Myometrial cell (primary cell): ENCODE results near the gene PPM1H.

GRCh38 chr12:57888455-57889368, 42.2 kb upstream of the CTDSP2 start:
- RAMPAGE, long total RNA, result no peak

GRCh38 chr12:57898163-57898915, 43.0 kb upstream of the ATP23 start:
- RAMPAGE, long total RNA, result no peak

DNA sequence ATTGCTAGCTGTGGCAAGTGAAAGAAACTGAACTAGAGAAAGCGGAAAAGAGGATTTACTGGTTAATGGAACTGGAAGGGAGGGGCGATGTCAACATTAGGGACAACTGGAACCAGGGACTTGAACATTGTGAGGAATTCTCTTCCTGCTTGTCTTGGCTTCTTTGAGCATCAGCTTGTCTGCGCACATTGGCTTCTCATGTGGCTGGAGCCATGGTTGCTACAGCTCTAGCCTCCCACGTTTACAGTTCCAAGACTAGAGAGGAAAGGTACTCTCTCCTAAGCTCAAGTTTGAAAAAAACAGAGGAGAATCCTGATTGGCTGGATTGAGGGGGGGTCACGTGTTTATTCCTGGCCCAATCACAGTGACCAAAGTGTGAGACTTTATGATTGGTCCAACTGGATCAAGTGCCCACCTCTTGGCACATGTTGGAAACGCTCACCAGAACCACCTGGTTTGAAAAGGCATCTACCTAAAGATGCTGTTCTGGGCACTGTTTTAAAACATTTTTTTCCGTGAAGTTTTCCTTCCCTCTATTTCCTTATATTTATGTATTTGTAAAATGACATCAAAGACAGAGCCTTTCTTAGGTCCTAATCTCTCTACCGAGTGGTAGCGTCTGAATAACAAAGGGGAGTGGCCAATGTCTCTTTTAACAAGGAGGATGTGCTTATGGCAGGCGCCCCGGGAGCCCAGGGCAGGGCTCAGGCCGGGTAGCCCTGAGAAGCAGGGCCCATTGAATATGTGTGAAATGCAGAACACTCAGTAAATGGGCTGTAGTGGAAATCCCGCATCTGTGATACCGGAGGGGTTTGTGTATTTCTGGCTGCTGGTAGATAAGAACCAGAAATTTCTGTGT, 146.1 kb downstream of the ATP23 start:
- RAMPAGE, long total RNA, result no peak

DNA sequence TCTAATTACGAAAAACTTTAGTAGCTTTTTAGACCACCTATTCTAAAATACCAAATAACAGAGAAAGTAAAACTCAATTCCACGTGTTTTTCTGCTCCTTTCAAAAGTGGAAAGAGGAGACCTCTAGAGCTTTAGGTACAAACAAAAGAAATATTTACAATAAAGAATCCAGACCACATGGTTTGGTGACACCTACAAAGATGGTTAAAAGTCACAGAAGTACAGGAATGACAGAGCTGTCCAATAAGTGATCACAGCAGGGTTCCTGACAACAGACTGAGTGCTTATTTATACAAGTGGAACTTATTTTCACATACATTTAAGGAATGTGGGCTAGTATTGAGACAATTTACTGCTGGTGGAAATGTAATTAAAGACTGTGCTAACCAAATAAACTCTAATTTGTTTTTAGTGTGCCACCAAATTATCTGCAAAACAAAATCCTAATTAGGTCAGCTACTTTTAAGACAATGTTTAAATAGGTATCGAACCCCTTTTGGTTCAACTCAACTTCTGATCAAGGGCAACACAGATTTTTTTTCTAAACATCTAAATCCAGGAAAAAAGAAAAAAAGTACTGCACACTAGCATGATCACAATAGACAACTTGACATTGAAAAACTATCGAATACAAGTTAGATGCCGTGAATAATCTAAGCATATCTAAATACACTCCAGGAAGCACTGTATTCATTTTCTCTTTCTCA, 2.3 kb downstream of the LRIG3 start:
- RAMPAGE, long total RNA, result no peak

DNA sequence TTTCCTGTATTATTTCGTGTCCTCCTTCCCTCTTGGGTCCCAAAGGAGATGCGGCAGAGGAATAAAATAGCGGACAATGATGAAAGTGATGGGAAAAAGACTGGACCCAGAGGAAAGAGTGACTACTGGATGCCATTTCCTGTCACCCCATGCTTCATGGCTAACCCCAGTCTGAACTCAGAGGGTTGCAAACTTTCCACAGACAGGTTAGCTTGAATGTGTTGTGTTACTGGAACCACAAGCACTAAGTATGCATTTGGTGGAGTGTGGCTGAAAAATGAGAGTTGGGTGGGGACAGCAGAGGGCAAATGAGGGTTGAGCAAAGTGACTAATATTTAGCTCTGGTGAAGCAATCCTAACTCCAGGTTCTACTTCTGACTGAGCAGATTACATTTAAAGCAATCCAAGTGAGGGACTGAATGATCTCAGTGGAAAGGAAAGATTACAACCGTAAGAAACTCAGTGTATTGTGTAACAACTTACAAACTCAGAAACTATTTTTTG, 1.5 kb downstream of the SLC16A7 start:
- RAMPAGE, long total RNA, result no peak

DNA sequence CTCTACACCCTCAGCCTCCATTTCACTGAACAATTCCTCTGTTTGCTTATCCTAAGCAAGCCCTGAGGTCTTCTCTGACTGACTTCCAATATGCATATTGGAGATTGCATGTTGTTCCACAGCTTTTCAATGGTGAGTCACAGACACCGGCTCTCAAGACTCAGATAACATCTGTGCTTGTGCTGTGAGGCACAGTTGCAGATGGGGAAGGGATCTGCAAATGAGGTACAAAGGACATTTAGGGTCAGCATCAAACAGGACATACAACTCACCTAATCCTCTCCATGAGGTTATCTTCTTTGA, 141.0 kb downstream of the SLC16A7 start:
- RAMPAGE, long total RNA, result no peak

DNA sequence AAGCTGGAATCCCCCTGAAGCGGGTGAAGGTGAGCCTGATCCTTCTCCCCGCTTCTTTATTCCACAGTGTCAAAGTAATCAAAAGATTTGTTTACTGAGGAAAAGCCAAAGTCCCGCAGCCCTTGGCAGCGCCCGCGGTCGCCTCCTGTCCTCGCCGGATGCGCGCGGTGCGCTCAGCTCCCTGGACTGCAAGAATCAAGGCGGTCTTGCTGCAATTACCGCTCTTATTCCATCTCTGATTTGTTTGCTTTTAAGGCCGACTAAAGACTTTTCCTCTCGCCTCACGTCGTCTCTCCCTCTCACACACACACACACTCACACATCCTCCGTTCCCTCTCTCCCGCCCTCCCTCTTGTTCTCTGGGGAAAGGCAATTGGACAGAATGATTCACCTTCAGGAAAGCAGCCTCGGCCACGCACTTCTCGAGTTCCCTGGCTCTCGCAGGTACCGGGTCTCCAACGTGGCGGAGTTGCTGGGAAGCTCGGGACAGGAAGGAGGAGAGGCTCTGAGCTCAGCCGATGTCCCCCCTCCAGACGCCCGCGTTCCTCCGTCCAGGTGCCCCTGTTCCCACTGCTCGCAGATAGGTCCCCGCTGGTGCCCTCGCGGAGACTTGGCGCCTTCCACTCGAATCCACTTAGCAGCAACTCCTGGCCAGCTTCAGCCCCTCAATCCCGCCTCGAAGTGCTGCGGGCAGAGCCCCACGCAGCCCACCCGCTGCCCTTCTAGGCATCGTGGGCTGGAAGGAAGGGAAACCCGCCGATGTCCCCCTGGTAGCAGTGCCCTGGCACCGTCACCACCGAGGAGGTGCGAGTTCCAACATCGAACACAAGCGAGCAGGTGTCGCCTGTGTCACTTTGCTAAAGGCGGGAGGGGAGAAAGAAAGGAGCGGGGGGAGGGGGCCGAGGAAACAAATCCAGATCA, 792 bp downstream of the TAFA2 start:
- RAMPAGE, long total RNA, result no peak

- RAMPAGE, long total RNA, result no peak
These were observed 232.2 kb downstream of the PPM1H start for GRCh38 chr12:62702645-62703337.

DNA sequence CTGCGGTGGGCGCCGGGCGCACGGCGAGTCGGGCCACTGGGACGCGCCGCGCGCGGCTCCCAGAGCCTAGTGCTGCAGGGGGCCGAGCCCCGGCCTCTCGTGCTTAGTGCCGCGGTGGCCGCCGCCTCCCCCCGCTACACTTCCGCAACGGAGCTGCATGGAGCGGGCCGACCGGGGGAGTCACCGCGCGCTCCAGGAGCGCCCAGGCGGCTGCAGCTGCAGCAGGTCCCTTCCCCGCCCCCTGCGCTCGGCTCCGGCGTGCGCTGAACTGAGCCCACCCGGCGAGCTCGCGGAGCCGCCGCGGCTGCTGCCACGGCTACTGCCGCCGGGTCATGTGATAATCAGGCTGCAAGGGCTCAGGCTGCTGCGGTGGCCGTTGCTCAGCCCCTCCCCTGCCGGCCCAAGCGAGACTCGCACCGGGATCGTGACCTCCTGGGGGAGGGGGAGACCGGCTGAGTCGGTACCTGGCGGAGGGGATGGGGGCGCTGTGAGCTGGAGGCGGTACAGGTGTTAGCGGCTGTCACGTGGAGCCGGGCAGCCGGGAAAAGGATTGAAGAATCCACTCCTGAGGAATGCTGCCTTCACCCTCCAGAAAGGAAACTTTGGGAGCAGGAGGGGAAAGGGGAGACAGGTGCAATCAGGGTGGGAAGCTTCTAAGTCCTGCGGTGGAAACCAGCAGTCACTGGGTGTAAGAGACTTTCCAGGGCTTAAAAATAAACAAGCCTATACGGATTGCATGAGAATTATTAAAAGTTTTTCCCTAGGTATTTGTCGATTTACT, at the start of gene PPM1H:
TSS of gene PPM1H (minus strand) at position 336 of the 781 bp plus-strand sequence.
- RAMPAGE, long total RNA, result no peak

DNA sequence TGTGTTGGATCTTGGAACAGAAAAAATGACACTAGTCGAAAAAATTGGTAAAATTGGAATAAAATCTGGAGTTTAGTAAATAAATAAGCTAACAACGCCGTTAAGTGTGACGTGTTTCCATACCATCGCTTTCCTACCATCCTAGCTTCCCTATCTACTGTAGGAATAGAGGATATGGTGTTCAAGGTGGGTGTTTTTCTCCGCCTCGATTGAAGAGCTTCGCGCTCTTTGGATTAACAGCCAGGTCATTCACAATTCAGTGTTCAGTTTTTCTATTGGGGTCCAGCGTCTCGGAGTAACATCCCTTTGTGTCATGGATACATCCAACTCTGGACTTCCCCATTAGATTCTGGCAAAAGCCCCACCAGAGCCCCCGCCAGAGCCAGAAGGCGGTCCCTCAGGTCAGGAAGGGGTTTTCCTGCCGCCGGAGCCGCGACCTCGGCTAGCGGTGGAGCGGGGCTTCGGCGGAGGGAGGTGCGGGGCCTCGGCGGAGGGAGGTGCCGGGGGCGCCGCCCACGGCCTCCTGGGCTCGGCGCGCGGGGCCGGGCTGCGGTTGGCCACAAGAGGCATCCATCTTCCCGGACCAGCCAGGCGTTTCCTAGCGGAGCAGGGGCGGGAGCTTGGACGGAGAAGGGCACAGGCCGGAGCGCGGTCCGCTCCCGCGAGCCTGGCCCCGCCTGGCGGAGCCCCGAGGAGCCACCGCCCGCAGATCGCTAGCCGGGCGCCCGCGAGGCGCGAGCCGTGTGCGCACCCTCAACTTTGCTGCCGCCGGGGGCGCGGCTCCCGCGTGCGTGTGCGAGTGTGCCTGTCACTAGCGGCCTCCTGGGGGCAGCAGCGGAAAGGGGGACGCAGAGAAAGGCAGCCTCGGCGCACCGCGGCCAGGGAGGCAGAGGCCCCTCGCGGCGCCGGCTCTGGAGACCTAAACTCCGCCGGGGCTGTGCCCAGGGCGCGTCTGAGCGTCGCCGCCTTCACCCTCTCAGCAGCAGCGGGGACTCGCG, 999 bp upstream of the SRGAP1 start:
- RAMPAGE, long total RNA, result no peak

DNA sequence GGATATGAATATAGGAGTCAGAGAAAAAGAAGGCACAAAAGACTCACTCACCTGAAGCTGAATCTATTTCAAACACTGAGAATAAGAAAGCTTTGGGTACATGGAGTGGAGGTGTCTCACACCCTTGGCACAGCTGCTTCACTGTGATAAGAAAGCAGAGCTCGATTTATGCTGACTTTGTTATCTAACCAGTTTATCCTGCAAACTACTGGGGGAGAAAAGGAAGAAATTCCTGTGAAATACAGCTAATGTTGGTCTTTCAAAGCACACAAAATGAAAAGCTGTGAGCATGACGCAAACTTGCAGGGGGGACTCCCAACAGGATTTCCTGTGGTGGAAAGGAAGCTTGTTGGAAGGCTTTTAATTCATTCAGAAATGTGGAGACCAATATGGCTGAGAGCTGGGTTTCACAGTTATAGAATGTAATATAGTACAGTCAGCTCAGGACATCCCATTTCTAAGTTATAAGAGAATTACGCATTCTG, 53.4 kb downstream of the SRGAP1 start:
- RAMPAGE, long total RNA, result no peak

DNA sequence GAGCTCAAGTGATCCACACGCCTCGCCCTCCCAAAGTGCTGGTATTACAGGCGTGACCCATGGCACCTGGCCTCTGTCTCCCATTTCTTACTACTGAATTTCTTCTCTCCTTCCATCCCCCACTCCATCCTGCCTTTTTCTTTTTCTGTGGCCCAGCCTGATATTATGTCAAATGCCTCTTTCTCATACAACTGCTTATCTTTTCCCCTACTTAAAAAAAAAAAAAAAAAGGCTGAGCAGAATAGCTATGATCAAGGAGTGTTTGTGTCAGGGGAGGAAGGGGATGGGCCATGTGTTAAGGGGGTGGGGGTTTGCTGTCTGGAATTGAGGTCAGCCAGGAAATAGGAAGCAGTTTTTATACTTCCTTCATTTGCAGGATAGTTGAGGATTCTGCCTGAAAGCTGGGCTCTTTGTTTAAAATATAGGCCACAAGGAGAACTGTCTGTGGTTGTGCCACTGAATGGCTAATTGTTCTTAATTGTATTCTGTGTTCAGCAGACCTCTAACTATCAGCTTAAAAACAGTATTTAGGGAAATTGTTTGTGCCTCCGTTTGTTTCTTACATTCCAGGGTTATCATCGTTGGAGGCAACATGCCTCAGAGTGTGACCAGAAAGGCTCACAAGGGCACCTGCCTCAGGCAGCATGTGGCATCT, 95.8 kb downstream of the SRGAP1 start:
- RAMPAGE, long total RNA, result no peak

- RAMPAGE, long total RNA, result no peak
These were observed 40.5 kb downstream of the KICS2 start for GRCh38 chr12:64181250-64182364.

- RAMPAGE, long total RNA, result no peak
These were observed 4.2 kb upstream of the XPOT start for GRCh38 chr12:64399965-64400473.

DNA sequence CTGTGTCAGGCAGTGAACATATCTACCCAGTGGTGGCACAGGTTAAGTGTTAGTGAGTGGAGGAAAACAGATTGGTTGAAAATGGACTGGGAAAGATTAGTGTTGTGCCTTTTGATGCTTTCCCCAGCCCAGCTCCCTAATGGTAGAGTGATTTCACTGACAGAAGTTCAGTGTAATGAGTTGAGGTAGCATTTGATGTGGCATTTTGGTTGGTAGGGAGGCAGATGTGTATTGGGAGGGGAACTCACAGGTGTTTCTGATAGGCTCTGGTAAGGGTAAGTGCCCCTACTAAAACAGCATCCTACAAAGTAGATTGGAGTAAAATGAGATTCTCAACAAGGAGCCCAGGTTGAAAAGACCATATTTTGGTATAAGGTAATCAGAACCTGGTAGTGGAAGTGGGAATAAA, 4.2 kb downstream of the TBK1 start:
- RAMPAGE, long total RNA, result no peak

GRCh38 chr12:64537235-64537553, 73.1 kb upstream of the RASSF3 start:
- RAMPAGE, long total RNA, result no peak

- RAMPAGE, long total RNA, result no peak
These were observed 62.6 kb downstream of the RASSF3 start for GRCh38 chr12:64672733-64673433.

DNA sequence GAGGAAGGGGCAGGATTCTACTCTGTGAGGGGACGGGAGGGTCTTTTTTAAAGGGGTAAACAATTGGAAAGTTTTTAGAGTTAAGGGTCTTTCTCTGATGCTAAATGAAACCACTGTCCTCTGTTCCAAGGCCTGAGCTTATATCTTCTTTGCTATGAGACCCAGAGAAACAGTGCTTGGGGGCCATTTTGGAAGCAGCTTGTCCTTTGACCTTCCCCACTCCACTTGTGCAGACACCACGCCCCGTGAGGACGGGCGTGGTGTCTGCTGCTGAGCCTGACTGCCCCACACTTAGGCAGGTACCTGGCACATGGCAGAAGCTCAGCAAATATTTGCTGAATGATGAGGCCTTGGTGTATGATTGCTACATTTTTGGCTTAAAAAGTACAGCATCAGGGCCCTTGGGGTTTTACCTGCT, 69.9 kb downstream of the RASSF3 start:
- RAMPAGE, long total RNA, result no peak

GRCh38 chr12:65189459-65189833, 20.1 kb downstream of the LEMD3 start:
- RAMPAGE, long total RNA, result no peak

DNA sequence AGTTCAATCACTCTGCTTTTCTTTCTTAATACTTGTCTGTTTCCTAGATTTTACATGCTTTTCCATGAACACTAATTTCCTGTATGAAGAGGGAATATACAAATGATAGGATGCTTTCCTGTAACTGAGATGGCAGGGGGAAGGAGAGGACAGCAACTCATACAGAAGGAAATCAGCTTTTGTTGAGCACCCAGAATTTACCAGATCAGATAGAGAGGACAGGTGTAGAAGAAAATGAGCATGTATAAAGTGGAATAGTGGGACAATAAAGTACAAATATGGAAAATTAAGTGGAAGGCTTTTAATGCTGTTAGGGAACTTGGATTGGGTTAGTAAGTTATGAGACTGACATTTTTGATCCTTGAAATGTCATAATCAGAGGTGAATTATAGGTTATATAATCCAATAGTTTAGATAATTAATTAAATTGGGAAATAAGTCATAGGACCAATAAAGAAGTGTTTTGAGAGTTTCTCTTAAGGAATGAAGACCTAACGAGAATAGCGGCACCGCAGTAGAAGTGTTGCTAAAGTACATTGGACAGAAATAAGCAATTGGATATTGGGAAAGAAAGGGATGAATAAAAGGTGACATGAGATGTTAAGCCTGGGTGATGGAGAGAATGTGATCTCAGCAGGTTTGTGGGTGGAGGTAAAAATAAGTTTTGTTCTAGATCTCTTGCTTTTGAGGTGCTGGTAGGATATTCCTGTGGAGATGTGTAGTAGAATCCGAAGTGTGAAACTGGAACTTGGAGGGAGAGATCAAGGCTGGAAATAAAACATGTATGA, 5.6 kb downstream of the MSRB3 start:
- RAMPAGE, long total RNA, result no peak